Placental pericyte (primary cell): Measurements from ENCODE around the gene BARX2.

DNA sequence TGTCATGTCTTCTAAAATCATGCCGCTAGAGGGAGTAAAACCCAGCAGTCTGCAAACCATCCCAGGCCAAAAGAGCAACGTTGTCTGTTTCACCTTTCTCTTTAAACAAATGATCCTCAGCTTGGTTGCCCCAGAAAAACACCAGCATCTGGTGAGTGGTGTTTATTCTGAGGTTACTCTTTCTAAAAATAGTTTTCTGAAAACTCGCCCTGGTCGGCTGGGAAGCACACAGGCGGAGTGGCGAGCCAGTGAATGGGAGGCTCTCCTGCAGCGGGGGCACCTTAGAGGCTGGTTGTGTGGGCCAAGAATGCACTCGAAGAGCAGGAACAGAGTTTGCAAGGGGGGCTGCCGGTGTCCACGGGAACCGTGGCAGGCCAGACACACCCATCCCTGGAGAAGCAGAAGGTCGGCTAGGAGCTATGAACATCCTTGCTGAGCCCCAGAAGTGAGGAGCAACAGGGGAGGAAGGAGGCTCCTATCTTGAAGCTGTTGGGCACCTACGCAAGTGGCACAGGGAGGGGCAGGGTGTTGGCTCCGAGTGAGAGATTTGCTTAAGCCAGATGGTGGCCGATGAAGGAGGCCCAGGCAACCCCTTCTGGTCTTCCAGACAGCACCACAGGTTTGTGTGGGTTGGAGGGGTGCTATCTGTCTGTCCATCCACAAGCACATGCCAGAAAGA, 297.0 kb downstream of the ETS1 start:
- CAGE, long polyA plus RNA, result no peak

GRCh38 chr11:128455550-128456264, 131.7 kb downstream of the ETS1 start:
- CAGE, long polyA plus RNA, result no peak

- CAGE, long polyA plus RNA, result no peak
These were observed 129.7 kb downstream of the ETS1 start for GRCh38 chr11:128457722-128458081.

DNA sequence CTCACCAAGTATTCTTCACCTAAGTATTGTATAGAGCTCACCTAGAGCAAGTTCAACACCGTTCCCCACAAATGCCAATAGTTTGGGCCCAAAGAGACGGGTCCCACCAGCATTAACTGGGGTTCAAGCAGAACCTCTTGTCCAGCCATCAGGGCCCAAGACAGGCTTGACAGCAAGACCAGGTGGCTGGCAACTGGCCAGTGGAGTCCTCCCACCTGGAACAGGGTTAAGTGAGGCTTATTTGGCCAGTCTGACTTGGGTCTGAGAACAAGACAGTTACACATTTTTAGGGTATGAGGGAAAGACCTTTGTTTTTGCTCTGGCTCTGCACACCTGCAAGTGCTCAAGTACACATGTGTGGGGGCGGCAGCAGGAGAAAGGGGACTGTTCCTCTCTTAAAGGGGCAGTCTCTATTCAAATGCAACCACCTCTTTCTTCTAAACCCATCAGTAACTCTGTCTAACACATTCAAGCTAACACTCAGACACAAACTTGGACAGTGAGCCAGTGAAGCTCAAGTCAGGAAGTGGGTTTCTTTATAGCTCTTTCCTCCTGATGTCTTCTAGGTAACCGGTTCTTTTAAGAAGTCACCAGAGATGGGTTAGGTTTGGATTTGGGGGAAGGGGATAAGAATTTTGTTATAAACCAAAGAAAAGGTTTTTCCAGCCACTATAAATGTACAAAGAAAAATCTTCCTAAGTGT, 116.2 kb downstream of the ETS1 start:
- CAGE, long polyA plus RNA, result no peak

- CAGE, long polyA plus RNA, result no peak
These were observed 77.3 kb downstream of the ETS1 start for GRCh38 chr11:128509870-128510564.

DNA sequence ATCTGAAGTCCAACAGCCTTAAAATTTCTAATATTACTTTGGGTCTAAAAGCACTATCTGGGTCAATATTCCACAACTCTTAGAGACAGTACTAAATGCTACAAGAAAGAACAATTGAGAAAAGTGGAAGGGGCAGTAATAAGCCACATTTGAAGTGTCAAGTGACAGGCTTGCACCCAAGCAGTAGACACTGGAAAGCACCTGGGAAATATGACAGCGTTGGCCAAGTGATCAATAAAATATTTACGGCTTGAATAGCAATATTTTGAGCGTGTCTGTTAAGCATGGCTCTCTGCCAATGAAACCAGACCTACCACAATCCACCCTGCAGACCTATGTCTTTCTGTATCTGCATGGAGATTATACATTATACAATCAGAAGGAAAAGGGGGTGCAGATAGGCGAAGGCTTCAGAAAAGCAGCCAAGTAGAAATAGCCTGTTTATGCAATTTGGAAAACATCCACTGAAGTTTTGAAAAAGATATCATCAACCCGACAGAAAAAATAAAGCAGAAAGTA, 71.6 kb downstream of the ETS1 start:
- CAGE, long polyA plus RNA, result no peak

GRCh38 chr11:128519051-128519805, 68.1 kb downstream of the ETS1 start:
- CAGE, long polyA plus RNA, result no peak

GRCh38 chr11:128522072-128523057, 65.0 kb downstream of the ETS1 start:
- CAGE, long polyA plus RNA, result no peak

DNA sequence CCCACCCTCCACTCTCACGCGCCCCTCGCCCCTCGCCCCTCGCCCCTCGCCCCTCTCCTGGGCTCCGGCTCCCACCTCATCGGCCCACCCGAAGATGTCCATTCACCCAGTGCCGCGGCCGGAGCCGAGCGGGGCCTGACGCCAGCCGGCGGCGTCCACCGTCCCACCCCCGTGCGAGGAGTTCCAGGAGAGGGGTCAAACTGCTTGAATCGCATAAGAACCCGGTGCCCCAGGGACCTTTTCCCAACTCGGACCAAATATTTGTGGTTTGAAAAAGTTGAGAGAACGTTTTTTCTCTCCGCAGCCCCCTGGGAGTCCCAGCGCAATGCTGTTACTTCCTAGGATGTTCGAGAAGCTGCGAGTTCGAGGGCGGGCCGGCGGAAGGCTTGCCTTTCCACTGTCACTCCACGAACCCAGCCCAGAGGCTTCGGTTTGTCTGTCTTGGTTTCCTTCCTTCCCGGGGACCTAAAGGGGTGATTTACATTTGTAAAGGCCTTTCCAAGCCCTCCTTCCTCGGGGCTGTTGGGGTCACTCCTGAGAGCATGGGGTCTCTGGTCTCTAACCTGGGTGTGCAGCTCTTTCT, 38.0 kb downstream of the ETS1 start:
- CAGE, long polyA plus RNA, result no peak

DNA sequence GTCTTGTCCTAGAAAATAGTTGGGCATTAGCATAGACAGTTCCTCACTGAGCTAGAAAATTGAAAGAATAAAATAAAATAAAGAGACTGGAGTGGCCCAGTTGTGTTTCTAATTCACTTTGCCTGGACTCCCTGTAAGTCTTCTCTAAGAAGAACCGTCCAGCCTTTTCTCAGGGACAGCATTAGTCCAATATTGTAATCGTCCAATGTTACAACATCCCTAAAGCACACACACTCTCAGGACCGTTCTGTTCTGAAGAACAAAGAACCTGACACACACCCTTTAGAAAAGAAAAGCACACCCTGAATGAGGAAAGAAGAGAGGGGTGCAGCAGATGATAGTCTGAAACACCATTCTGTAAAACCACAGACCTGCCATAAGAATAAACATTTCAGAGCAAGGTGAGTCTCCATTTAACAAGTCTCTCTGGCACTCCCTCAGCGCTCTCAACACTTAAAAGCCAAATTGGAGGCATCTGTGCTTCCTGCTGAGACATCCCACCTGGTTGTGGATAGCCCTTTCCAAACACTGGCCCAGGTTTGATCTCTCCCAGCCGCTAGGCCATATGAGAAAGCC, 36.5 kb downstream of the ETS1 start:
- CAGE, long polyA plus RNA, result no peak

- CAGE, long polyA plus RNA, result no peak
These were observed 5.0 kb upstream of the ETS1 start for GRCh38 chr11:128592283-128592925.

DNA sequence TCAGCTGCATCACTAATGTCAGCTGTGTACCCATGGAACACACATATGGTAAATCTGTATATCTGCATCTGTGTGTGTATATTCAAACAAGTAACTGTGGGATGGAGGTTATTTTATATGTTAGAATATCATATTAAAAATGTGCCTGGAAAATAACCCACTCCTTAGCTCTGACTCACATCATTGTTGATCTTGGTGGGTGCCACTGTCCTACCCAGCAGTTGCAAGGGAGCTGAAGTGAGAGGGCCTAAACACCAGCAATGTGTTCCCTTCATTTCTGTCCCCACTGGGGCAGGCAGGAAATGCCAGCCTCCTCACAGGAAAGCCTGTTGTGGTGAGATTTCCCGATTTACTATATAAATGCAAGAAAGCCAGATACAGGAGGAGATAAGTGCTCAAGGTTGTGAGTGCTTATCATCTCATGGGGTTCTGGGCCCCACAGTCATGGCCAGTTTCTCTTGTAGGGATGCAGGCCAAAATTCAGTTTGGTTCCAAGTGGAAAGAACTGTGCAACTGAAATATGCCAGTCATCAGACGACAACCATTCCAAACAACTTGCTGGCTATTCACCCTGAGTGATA, 15.9 kb upstream of the FLI1 start:
- CAGE, long polyA plus RNA, result no peak

DNA sequence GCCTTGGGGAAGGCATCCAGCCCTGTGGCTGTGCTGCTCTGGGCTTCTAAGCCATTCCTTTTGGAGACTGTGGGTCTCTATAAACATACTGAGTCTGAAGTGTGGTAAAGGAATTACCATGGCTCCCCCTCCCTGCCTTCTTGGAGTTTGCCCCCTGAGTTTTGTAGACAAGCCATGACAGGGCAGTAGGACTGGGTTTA, 13.5 kb downstream of the FLI1 start:
- CAGE, long polyA plus RNA, result no peak

DNA sequence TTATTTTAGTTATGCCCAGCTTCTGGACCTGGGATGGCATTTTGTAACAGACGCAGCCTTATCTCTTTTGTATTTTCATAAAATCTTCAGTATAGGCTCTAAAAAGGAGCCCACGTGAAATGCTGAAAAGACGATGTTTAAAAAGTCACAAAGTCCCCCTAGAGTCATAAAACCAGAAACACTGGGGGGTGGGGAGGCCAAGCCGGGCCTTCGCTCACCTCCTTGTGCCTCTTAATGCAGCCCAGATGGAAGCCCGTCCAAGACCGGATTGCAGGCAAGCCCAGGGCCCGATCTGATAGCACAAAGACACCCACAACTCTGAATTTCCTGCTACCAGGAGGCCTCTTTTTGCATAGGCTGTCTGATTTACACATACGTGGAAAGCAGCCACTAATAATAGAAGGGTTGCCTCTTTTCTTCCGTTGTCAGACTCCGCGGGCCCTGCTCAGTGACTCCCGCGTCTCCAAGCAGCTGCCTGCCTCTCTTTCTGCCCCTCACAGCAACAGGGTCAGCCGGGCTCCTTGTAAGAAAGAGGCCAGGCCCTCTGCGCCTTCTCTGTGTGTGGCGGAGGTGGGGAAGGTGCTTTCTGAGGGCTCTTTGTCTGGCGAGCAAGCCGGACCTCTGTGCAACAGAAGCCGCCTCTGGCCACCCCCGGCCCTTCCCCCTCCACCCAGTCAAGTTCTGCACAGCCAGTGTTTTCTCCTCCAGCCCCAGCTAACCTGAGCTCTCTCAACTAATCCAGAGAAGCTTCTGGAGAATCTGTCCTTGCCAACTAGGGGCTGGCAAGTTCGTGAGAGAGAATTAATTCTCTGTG, 26.6 kb downstream of the FLI1 start:
- CAGE, long polyA plus RNA, result no peak

DNA sequence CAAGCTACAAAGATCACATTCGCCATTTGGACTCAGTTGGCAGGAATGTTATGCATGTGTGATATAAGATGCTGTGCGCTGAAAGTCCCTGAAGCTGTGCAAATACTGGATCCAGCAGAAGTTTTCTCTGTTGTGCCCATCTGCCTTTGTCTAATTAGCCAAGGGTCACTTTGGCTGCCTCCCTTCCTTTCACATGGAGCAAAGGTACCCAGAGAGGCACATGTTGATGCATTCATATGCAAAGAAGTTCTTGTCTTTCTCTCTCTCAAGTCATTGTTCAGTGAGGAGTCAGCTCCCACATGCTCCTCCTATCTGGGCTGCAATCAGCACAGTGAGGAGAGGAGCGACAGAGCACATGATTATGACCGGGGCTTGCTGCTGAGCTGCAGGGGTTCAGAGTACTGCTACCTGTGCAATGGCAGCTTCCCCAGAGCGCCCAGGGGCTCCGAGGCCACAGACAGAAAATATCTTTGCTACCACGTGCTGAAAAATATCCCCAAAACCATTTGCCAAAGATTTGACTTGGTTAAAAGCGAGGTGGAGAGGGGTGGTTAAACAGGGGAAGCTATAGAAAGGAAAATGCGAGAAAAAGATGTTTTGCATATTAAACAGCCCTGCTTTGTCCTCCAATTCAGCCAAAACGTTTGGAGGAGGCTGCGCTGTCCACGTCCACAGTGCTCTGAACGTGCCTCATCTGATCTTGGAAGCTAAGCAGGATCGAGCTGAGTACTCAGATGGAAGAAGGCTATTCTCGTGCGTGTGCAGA, 39.9 kb downstream of the FLI1 start:
- CAGE, long polyA plus RNA, result no peak

DNA sequence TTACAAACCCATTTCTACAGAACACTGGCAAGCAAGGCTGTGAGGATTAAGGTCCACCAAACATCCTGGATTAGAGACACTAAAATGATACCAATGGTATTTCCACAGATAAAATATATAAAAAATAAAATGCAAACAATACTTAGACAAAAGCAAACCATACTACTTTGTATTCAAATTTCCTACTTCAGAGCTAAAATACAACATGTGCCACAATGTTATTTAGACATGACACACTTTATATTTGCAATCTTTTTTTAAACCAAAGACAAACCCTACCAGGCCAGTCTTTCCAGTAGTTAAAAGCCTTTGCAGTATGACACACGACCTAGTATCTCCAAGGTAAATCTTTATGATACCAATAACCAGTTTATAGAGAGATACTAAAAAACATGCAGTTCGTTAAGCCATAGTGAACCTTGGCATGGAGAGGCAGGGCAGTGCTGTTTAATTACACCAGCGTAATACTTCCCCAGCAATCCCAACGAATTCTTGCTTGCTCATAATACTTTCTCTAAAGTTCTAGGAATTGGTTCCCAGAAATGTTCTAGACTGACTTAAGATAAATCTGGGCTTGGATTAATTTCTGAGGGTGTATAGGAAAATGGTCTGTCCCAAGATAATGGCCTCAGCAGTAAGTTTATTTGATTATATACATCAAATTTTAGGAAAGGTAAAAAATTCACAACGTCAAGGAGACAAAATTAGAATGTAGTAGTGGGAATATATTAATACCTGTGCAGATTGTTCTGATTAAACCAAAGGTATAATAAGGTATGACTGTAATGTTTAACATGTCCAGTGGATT, 71.5 kb upstream of the TP53AIP1 start:
- CAGE, long polyA plus RNA, result no peak

DNA sequence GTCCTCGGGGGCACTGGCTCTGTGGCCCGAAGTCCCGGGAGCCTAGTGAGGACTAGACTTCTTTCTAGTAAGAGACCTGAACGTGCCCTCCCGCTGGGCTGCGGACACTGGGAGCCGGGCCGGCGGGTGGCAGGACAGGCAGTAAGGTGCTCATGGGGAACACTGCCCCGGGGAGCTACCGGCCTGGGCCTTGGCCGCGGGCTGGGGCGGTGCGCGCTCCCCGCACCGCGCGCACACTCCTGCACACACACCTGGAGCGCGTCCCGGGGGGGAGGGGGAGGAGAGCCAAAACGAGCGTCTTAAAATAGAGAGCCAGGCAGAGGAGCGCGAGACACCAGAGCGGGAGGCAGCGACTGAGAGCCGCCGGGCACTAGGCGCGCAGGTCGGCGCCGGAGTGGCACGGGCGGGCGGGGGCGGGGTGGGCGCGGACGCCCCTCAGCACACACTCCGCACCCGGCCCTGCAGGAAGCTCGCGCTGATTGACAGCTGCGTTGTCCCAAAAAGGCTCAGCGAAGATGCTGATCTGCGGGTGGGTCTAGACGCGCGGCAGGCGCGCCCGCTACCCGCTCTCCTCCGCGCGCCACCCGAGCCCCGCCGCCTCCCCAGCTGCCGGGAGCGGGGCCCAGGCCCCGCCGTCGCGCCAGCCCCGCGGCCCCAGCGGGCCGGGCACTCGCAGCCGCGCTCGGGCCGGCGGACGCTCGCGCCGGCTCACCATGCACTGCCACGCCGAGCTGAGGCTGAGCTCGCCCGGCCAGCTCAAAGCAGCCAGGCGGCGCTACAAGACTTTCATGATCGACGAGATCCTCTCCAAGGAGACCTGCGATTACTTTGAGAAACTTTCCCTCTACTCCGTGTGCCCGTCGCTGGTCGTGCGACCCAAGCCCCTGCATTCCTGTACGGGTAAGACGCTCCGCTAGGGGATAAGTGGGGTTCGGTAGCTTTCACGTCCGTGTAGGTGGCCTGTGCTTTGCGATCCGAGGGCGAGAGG, at the start of gene BARX2:
Gene BARX2 (plus strand): TSS at position 526 of the 988 bp plus-strand sequence.
- CAGE, long polyA plus RNA, result no peak

GRCh38 chr11:129379765-129380585, 4.3 kb downstream of the BARX2 start:
- CAGE, long polyA plus RNA, result no peak

DNA sequence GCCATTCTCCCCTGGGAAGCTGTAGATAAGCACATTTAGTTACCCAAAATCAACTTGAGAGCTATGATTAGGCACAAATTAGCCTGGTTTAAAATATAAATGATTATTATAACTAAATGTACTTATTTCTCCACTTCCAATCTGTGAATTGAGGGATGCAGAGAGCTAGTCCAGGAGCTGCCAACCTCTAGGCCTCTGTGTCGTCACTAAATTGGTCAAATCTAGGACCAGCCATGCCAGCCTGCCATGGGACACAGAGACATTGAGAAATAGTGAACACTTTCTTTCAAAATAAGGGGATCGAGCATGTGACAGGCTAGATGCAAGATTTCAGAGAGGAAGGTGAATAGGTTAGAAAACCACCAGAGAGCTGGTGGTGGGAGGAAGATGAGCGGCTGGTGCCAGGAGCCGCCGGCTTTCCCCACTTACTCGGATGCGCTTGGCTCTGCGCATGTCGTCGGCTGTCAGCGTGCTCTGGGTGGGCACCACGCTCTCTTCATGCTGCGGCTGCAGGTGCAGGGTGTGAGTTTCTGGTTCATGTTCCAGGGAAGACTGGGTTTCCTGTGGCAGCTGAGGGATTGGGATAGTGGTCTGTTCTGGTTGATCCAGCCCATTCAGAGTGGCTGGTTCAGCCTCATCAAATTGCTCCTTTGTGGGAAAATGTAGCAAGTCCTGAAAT, 35.3 kb upstream of the NFRKB start:
- CAGE, long polyA plus RNA, result no peak

- CAGE, long polyA plus RNA, result no peak
These were observed 533 bp downstream of the PRDM10 start for GRCh38 chr11:130001931-130002673.